CMK (cell line): ENCODE measurements around a stretch of chr3.

DNA sequence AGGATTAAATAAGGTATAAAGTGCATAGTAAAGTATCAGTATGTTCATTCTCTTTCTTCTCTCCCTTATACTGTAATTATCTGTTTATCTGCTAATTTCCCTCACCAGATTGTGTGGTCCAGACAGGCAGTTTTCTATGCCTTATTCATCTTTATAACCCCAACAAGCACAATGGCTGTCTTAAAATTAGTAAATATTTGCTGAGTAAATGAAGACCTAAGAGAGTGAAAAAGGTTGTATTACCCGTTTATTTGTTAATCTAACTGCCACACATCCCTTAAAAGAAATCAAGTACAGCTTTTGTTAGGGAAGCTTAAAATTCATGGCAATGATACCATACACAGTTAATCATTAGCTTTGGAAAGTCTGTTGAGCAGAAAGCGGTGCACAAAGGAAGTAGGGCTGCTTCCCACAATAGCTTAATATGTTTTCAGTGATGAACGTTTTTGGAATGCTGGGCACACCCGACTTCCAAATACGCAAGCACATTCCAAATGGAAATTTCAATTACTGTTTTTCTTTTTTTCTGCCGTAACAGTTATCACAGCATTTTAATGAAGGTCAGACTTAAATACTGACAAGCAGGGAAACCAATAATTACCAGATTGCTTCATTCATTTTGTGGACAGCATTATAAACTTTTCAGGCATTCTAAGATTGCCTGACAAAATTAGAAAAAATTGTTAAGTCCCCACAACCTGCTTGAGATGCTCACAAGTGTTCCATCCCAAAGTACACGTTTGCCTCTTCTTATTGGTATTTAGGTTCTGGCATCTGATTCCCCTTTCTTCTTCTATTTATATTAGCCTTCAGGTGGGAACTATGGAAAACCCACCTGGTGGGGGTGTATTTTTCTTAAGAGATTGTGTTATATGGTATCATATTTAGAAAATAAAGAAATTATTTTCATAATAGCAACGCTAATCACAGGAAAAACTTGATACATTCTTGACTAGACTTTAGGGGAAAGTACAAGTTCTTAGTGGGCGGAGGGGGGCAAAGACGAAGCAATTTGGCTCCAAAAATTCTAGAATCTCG is 1.2 kb upstream of the ECT2 start:
- RRBS, result no CpG with 5 or more reads among the region's 11 CpGs

DNA sequence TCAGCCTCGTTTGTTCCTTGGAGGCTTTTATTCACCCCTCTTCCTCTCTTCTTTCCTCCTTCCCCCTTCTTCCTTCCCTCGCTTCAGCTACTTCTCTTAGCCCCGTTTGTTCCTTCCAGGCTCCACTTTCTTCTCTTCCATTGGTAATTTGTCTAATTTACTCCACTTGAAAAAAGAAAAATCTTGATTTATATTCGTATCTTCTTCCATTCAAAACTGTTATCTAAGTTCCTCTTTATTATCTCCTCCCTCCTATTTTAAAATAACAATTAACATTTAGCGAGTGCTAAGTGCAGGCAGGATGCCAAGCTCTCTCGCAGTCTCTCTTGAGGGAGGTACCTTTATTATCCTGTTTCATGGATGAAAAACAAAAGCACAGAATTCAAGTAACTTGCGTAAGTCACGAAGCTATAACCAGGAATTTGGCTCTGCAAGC is 418.9 kb upstream of the NAALADL2 start:
- RRBS, result no CpG with 5 or more reads among the region's 8 CpGs

GRCh38 chr3:174775511-174775979 is 83.6 kb upstream of the NAALADL2 start:
- RRBS, result no CpG with 5 or more reads among the region's 3 CpGs

DNA sequence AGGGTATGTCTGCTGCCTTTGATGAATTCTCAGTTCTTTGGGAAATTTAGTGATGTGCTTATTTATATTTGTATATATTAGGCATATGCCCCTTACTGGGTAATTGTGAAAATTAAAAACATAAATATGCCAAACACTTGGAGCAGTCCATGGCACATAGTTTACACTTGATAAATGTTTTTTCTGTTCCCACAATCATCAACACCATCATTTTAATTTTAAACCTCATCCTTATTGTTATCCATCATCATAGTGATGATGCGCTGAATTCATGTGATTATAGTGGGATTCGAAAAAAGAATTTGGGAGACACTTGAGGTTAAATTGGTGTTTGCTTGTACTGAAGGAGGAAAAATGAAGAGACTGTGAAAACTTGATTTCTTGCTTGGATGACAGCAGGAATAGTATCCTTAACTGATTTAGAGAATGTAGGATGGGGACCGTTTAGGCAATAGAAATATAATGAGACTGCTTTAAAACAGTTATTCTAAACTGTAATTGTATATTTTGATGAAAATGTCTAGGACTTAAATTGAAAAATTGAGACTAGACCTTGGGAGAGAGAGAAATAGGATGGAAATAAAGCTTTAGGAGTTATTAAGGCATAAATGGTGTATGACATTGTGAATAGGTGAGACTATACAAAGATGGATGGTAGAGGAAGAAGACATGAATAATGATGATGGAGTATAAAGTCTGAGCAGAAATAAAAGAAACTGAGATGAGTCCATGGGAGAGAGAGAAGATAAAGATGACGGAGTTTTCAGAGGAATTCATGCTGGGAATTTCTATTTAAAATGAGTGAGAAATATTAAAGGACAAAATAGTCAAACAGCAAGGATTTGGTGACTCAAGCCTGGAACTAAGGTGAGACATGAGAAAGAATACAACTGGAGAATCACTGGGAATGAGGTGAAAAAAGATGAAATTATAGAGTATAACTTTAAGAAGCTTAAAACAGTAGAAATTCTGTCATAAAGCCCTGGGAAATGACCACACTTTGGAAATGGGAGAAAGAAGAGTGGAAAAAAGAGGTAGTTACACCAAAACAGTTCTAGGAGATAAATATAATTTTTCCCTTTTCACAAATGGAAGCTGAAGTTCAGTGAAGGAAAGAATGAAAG is 9.5 kb downstream of the NAALADL2 start:
- RRBS, result no CpG with 5 or more reads among the region's 4 CpGs

DNA sequence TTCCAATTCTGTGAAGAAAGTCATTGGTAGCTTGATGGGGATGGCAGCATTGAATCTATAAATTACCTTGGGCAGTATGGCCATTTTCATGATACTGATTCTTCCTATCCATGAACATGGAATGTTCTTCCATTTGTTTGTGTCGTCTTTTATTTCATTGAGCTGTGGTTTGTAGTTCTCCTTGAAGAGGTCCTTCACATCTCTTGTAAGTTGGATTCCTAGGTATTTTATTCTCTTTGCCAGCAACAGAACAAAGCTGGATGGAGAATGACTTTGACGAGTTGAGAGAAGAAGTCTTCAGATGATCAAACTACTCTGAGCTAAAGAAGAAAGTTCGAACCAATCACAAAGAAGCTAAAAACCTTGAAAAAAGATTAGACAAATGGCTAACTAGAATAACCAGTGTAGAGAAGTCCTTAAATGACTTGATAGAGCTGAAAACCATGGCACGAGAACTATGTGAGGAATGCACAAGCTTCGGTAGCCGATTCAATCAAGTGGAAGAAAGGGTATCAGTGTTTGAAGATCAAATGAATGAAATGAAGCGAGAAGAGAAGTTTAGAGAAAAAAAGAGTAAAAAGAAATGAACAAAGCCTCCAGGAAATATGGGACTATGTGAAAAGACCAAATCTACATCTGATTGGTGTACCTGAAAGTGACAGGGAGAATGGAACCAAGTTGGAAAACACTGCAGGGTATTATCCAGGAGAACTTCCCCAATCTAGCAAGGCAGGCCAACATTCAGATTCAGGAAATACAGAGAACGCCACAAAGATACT is 66.6 kb downstream of the NAALADL2 start:
- RRBS, result no CpG with 5 or more reads among the region's 8 CpGs

DNA sequence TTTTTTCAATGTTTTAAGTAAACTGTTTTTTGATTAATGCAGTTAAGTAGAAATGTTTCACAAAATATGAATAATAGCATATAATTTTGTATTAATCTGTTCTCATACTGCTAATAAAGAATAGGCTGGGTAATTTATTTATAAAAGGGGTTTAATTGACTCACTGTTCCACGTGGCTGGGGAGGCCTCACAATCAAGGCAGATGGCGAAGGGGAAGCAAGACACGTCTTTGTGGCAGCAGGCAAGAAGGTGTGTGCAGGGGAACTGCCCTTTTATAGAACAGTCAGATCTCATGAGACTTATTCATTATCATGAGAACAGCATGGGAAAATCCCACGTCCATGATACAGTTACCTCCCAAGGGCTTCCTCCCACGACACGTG is 414.8 kb downstream of the NAALADL2 start:
- RRBS, result no CpG with 5 or more reads among the region's 6 CpGs

- RRBS, result no CpG with 5 or more reads among the region's 7 CpGs
Observed at GRCh38 chr3:176321914-176322336, 875.4 kb downstream of the TBL1XR1 start.

DNA sequence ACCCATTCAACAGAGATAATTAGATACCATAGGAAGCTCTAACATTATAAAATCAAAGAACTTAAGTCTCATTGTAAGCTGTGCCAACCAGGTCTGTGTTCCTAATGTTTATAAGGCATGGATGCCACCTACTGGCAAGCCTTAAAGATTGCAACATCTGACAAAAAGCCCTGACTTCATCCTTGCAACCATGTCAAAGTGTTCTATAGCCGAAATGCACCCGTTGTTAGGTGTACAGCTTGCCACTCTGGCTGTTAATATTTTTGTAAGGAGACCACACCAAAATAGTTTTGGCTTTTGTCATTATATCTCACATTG is 258.3 kb downstream of the TBL1XR1 start:
- RRBS, result no CpG with 5 or more reads among the region's 2 CpGs

GRCh38 chr3:177109527-177110392 is 87.5 kb downstream of the TBL1XR1 start:
- RRBS, result no CpG with 5 or more reads among the region's 6 CpGs

GRCh38 chr3:177294113-177294540 is 96.8 kb upstream of the TBL1XR1 start:
- RRBS, result no CpG with 5 or more reads among the region's 2 CpGs

- RRBS, result no CpG with 5 or more reads among the region's 9 CpGs
Observed at GRCh38 chr3:177322890-177323212, 125.6 kb upstream of the TBL1XR1 start.

- RRBS, result no CpG with 5 or more reads among the region's 3 CpGs
Observed at GRCh38 chr3:177449399-177449761, 252.1 kb upstream of the TBL1XR1 start.

DNA sequence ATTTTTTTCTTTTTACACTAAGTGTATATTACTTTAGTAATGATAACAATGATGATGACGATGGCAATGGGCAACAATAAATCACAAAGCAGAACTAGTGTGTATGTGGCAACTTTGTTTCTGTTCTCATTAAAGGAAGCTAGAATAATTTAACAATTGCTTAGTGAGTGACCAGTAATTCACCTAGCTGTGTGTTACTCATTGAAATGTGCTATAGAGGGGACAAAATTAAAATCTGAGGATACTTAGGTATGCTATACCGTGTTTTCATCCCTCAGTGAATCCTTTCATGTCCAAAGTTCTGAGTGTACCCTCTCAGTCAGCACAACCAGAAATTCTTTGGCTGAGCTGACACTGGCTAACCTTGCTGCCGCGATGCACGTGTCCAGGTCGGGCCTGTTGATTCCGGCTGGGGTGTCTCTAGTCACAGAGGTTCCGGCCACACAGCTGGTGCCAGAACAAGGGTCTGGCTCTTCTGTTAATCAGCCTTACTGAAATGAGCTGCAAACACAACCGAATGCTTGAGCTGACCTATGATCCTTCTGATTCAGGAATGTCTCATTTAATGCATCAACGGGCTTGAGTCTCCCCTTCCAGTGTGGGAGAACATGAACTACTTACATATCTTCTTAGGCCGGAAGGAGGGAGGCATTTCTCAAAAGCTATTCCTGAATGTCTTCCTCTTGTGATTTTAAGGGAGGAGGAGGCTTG is 318.7 kb upstream of the TBL1XR1 start:
- RRBS, result no CpG with 5 or more reads among the region's 11 CpGs

GRCh38 chr3:179017179-179017751 is 54.3 kb downstream of the ZMAT3 start:
- RRBS, result no CpG with 5 or more reads among the region's 5 CpGs

DNA sequence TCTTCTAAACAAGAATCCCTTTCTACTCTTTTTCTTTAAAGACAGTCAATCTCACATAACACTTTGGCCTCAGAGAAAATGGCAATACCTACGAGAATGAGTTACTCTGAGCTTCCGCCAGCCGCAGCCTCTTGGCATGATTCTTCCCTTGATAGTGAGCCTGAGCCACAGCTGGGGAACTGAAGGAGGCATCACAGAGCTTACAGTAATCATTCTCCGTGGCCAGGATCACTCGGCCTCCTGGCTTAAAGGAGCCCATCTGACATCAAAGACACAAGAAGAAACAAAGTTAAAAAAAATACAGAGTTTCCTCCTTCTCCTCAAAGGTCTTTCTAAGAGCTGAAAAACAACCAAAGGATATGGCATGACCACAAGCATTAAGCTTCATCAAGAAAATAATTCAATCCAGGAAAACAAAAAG is 44.0 kb downstream of the ZMAT3 start:
- RRBS, result no CpG with 5 or more reads among the region's 5 CpGs

GRCh38 chr3:179266811-179267372 is 16.0 kb upstream of the KCNMB3 start:
- RRBS, result no CpG with 5 or more reads among the region's 20 CpGs

DNA sequence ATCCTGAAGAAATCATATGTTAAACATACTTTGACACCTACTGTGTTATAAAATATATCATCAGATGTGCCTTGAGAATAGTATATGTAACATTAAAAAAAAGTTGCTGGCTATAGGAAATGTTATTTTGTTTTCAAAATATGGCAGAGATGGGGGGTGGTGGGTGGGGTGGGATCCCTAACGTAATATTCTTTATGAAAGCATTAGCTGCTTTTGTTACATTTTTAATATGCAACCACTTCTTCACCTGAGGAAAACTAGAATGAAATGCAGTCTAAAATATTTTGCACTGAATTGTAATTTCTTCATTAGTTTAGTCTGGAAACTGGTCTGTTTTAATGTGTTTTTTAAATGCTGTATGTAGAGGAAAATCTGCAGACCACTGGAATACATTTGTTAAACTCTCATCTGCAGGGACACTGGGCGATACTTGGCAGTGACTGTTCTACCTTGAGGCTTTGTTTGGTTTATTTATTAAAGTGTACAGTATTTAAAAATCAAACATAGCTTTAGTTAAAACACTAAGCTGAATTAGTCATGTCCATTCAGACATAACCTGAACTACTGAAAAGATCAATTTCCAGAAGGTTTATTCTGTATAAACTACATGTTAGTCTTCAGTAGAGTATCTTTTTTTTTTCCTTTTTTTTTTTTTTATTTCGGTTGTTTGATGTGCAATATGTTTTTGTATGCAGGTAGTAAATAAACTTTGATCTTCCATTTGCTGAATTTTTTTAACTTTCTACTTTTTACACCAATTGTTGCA is 12.9 kb downstream of the DNAJC19 start:
- RRBS, result no CpG with 5 or more reads among the region's 3 CpGs

DNA sequence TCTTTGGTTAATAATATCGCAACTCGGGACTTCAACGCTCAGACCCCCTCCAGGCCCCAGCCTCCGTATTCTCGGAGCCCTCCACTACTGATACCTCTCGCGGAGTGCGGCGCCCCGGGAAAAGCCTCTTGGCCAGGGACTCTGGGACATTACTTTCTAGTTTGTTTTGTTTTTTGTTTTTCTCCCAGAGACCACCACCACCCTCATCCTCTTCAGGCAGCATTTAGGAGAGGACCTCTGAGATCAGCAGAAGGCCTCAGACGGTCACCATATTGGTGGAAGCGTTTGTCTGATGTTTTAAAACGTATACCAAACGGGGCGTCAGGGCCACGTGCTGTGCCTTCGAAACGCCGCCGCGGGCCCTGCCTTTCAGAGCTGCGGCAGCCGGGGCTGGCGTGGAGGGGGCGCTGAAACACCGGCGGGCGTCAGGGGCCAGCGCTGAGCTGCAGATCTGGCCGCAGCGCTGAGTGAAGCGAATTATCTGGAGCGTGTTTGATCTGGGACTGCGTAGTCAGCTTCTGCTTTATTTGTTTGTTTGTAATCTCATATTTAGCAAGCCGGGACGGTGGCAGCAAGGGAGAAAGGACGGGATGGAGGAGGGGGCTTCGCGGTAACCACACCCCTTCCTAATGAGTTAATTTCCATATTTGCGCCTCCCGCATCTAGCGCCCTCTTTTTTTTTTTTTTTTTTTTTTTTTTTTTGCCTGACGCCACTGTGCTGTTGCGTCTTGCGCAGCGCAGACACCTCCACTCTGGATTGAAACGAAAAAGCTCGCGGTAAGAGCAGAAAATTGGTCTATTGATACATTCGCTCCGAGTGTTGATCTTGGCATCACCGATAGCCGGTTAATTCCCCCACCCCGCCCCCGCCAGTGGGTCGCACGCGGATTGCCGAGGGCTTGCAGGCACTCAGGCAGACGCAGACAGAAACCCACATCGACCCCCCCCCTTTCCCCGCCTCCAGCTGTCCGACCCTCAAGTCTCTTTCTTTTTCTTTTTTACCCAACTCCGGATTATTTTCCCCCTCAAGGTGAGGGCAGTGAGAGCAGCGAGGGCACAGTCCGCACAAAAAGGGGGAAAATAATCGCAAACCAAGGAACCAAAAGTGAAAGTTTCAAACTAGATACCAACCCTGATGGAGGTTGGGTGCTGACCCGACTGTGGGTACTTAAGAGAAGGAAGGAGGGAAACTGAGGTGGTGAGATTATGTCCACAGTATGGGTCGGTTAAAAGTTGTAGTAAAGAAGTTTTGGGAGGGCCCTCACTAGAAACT is 15.0 kb downstream of the SOX2 start:
- RRBS, result no CpG with 5 or more reads among the region's 69 CpGs

DNA sequence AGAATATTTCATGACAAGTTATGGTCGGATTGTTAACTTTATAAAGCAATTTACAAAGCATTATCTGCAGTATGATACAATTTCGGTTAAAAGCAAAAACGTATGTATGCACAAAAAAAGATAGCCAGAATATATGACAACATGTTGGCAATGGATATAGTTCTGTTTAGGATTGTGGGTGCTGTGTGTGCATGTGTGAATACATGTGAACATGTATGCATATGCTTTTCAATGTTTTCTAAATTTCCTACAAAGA is 294.7 kb upstream of the ATP11B start:
- RRBS, result no CpG with 5 or more reads among the region's 3 CpGs

GRCh38 chr3:182952230-182952804 is 28.0 kb downstream of the DCUN1D1 start:
- RRBS, result no CpG with 5 or more reads among the region's 5 CpGs